Left colon (tissue), 1 donor: ENCODE measurements around the gene MBD3L1.

DNA sequence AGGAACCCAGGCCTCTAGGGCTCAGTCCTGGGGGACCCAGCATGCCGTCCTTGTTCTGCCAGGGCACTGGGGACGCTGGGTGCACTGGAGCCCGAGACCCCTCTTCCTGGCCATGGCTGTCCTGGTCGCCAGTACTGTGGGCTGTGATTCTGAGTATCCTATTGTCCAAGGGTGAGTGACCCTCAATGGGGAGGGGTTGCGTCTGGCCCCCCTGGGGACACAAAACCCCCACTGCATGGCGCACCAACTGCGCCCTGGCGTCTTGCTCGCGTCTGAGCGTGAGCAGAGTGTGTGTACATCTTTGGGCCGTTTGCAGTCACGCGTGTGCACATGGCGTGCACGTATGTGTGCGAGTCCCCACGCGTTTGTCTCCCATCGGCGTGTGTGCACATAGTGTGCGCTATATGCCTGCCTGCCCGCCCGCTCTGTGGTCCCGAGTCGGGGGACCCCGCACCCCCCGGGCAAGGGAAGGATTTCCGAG lies 24.8 kb downstream of the CLEC4M start:
- PRO-cap, result no peak

GRCh38 chr19:7851232-7852033 lies 21.4 kb downstream of the EVI5L start:
- PRO-cap, result no peak

GRCh38 chr19:7921386-7921882 lies 1.3 kb downstream of the SNAPC2 start:
- PRO-cap, result no peak

GRCh38 chr19:7934793-7935417 lies 8.6 kb downstream of the TIMM44 start:
- PRO-cap, result no peak

DNA sequence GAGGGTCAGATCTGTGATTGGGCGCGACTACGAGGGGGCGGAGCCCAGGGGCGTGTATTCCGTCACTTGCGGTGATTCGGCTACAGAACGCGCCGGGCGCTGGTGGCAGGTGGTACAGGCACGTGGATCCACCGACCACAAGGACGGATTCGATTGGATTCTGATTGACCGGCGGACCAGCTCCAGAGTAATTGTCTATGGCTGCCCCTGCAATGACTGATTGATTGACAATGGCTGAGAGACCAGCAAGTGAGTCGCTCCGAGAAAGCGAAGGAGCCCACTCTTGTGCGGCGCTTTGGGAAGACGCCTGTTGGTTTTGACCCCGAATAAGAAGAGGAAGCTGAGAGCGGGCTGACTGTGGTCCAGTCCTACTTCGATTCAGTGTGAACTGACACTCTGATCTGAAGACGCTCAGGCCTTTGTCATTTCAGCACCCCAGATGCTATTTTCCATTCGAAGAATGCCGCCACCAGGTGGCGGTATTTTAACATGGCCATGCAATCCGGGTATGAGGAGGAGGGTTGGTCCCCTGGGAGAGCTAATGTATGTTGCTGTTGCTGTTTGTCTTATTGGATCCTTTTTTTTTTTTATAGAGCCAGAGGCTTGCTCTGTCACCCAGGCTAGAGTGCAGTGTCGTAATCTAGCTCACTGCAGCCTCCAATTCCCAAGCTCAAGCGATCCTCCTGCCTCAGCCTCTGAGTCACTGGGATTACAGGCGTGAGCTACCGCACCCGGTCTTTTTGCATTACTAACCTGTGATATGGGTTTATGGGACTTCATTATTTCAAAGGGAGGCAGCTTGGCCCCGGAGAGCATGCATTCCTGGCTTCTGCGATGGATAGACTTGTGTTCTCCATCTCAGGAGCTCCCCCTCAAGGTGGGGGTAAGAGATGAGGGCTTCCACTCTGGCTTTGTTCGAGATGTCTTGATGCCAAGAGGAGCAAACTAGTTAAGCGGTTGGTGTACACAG lies 725 bp upstream of the TIMM44 start:
- PRO-cap, result bidirectional peak, plus-strand start at position 85 of the sequence, minus-strand start outside the sequence

DNA sequence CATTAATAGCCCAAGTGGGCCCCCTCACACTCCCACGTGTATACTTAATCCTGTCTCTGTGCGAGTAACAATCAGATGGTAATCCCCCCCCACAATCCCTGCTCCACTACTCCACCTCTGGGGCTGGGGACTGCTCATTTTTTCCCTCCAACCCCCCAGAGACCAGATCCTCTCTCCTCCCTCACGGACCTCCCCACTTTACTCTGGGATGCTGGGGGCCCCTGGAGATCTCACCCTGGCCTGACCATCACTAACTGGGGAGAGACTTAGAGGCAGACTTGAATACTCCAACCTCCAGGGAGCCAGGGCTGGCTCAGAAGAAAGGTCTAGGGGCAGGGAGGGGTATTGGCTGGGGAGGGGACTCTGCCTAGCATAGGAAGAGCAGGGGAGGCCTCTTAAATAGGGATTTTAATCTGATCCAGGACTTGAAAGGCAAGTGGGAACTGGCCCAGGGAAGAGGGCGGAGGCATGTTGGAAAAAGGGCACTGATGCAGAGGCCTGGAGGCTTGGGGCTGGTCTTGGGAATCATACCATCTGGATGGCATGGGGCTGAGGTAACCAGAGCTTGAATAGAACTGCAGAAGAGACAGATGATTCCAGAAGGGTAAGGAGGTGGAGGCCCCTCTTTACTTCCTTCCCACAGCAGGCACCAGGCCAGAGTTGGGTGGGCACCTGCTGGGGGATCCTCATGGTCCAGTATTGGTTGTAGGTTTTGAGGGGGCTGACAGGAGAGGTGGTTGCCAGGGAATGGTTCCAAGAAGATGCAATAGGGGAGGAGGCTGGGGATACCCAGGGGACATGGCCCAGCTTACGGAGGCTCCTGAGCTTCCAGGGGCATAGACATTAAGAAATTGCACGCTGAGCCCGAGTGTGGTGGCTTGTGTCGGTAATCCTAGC lies 29.0 kb downstream of the CERS4 start:
- PRO-cap, result no peak

- PRO-cap, result no peak
Observed at GRCh38 chr19:8461918-8462741, 17.4 kb downstream of the HNRNPM start.

- PRO-cap, result no peak
Observed at GRCh38 chr19:8488468-8488830, 14.0 kb downstream of the PRAM1 start.

- PRO-cap, result no peak
Observed at GRCh38 chr19:8512908-8513370, 1.0 kb downstream of the ZNF414 start.

GRCh38 chr19:8526193-8527184 lies 12.5 kb upstream of the ZNF414 start:
- PRO-cap, result bidirectional peak, plus-strand start at chr19:8526451, minus-strand start at chr19:8526401

GRCh38 chr19:8570762-8571298 lies 6.4 kb downstream of the MYO1F start:
- PRO-cap, result bidirectional peak, plus-strand start at chr19:8571170, minus-strand start at chr19:8571105

GRCh38 chr19:8576169-8577122 lies 796 bp downstream of the MYO1F start:
- PRO-cap, result bidirectional peak, plus-strand start at chr19:8576953, minus-strand start at chr19:8576804

GRCh38 chr19:8631271-8631819 lies 912 bp downstream of the NFILZ start:
- PRO-cap, result no peak

GRCh38 chr19:8639997-8640954 lies 9.8 kb downstream of the NFILZ start:
- PRO-cap, result no peak

DNA sequence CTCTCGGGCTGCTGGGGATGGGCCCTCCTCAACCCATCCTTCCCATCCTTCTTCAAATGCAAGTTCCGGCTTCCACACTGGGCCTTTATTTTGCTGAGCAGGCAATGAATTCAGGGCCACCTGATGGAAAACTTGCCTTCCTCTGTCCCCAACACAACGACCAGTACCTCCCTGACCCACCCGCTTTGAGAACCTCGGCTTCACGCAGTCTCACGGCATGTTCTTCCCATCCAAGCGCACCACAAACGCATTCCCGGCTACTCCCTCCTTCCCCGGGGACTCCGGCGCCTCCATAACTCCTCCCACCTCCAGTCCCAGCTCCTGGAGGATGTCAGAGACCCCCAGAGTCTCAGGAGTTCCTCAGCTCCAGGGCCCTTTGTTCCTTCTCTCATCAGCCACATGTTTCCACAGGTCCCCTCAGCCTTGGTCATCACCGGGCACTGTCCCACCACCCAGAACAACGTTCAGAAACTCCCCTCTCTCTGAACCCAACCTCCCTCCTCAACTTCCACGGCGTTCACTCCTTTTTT lies 9.3 kb downstream of the ZNF558 start:
- PRO-cap, result no peak

DNA sequence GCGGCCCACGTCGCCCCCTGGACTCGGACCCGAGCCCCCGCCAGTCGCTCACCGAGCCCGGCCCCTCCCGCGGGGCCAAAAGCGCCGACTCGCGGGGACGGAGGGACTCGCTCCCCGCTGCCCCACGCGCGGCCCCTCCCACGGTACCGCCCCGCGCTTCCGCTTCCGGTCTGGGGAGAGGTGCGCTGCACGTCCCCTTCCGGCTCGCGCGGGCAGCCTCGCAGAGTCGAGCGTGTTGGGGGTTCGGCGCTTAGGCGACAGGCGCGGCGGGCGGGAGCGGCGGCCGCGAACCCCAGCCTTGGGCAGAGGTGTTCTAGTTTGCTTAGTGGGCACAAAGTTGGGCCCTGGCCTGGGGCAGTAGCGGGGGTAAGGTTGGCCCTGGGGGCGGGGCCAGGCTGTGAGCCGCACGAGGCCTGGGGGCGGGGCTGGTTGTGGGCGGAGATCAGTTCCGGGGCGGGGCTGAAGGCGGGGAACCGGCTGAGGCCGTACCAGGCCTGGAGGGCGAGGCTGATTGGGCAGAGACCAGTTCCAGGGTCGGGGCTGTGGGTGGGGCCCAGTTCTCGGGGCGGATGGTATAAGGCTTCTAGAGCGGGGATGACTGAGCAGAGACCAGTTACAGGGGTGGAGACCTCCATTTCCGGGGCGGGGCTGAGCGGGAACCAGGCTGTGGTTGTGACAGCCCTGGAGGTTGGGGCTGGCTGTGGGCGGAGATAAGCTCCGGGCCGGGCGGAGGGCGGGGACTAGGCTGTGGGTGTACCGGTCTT lies at the start of gene MBD3L1:
MBD3L1 (plus strand) TSS at position 221 of the 764 bp plus-strand sequence.
- PRO-cap, result bidirectional peak, plus-strand start at position 162 of the sequence, minus-strand start at position 145 of the sequence

GRCh38 chr19:9009441-9009738 lies 77.5 kb upstream of the OR1M1 start:
- PRO-cap, result no peak

- PRO-cap, result no peak
Observed at GRCh38 chr19:9155922-9156921, 16.0 kb downstream of the ZNF317 start.

DNA sequence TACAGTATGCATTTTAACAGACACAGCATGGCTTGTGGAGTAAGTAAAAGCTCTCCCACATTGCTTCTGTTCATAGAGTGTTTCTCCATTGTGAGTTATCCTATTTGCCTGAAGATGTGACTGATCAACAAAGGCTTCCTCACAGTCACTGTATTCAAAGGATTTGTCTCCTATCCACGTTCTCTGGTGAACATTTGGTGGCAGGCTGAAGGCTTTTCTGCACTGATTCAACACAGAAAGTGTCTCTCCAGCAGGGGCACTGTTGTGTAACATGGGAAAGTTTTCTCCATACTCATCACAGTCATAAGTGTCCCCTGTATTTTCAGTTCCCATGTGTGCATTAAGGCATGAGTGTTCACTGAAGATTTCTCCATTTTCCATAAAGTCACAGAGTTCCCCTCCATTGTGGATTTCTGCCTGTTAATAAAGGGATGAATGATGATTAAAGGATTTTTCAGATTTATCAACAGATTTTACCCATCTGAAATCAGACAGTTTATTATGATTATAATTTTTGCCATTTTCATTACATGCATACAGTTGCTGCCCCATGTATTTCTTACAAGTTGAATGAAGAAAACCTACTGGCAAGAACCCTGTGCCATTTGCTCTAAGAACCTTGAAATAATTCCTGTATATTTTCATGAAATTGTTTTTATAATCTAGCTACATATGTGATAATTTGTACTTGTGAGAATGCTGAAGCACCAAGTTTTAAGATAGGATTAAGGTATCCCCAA lies 17.4 kb downstream of the ZNF121 start:
- PRO-cap, result no peak

DNA sequence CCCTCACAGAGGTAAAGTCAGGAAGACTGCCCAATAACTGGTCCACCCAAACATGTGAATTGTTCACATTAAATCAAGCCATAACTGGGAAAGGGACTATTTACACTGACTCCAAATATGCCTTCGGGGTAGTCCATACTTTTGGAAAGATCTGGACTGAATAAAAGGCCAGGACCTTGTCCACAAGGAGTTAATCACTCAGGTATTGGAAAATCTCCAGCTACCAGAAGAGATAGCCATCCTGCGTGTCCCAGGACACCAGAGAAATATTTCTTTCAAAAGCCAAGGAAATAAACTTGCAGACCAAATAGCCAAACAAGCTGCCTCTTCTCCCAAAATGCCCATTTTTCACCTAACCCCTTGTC lies 9.9 kb upstream of the ZNF561 start:
- PRO-cap, result no peak